Measurements from ENCODE around the genes KCND3 and RSBN1.

DNA sequence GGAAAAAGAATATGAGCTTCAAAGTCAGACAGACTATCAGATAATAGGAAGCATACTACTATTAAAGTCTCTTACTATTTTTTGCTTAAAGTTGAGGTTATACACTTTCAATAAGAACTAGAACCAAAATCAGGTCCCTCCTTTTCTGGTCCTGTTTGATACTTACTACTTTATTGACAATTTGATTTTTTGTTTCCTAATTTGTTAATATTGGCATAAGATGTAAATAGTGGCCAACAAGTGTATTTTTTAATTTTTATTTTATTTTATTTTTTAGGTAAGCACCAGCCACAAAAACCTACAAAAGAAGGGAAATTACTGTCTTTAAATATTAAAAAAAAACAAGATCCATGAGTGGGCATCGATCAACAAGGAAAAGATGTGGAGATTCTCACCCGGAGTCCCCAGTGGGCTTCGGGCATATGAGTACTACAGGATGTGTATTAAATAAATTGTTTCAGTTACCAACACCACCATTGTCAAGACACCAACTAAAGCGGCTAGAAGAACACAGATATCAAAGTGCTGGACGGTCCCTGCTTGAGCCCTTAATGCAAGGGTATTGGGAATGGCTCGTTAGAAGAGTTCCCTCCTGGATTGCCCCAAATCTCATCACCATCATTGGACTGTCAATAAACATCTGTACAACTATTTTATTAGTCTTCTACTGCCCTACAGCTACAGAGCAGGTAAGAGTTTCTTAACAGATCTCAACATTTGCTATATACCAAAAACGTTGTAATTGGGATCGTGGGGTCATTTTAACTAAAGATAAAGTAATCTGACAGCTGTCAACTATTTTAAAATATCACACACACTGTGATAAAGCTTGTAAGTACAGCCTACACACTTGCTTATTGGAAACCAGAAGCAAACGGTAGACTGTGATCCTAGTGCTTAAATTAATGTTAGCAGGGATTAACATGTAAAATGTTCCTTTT lies 7.6 kb downstream of the CEPT1 start:
- RRBS = no CpG with 5 or more reads among the region's 9 CpGs

DNA sequence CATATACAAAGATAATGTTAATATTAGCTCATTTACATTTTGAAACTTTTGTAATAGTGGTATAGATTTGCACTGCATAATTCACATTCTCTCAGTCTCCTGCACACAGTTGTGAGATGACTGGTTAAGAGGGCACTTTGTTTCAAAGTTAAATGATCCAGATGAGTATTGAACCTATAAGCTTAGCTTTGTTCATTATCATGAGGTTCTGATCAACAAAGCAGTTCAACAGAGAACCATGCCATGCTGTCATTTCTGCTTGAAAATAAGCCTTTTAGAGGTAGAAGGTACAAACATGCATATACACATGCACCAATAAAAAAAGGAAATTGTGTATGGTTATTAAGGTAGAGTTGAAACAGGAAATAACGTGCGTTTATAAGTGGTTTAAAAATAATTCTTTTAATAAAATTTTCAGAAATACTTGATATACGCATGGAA lies 4.8 kb downstream of the RAP1A start:
- RRBS = no CpG with 5 or more reads among the region's 3 CpGs

DNA sequence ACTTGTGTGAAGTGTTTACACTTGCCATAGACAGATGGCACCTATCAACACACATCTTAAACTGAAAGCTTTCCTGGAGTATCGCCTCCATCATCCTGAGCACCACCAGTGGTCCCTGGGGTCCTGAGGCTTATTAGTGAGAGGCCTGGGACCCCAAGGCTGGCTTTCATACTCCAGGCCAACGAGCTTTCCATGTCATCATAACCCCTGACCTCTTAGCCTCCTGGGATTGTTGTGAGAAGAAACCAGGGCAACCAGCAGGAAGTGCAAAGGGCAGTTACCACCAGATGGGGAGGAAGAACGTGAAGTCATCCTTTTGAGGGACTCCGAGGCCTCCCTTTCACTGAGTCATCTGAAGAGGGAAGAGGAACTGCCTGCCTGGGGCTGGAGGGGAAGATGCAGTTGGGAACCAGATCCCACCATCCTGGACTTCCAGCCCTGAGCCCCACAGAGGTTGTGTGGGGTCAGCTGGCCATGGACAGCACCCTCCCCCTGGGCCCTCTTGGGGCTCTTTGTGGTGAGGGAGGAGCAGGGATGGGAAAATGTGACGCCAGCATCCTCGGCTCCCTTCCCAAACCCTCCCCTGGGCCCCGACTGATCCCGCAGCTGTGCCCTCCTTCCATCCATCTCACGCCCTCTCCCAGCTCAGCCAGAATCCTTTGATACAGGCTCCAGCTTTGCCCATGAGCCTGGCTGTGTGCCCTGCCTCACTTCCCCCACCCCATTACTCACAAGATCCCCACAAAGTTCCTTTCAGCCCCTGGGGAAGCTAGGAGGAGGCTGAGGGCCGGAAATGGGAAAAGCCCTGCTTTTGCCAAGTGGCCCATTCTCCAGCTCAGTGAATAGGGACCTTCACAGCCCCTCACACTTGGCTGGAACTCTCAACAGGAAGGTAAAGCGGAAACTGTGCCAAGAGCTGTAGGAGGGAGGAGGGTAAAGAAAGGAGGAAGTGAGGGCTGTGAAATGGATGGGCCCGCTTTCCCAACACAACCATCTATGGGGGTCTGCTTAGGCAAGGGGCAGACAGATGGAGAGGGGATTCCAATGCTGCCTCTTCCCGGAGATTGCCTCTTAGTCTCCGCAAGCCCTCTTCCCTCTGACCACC lies 5.6 kb downstream of the INKA2 start:
- RRBS = no CpG with 5 or more reads among the region's 14 CpGs

GRCh38 chr1:111880757-111881933 lies 108.3 kb downstream of the KCND3 start:
- RRBS = no CpG with 5 or more reads among the region's 19 CpGs

GRCh38 chr1:111954960-111955517 lies 34.4 kb downstream of the KCND3 start:
- RRBS = no CpG with 5 or more reads among the region's 6 CpGs

DNA sequence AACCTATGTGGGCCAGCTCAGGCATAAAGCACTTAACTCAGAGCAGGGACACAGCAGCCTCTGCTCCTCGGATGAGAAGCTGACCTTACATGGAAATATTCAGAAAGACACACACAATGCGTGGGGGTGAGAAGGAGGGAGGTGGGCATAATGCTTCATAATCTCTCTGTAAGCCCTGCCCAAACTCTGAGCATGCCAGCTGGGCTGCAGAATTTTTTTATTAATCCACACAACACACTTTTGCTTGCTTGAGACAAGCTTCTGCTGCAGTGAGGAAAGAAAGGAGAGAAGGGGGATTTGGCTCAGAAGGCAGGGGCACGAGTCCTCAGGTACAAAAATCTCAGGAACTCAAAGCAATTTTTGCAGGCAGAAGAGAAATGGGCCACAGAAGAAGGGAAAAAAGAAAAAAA lies 21.5 kb downstream of the KCND3 start:
- RRBS = no CpG with 5 or more reads among the region's 3 CpGs

GRCh38 chr1:111989593-111990442 lies at the start of gene KCND3:
Gene KCND3, minus strand, starts transcription at chr1:111989668.
- RRBS = 7% methylated on average over 22 of the region's 110 CpGs

GRCh38 chr1:111991351-111991742 lies 1.9 kb upstream of the KCND3 start:
- RRBS = 5% methylated on average over 4 of the region's 7 CpGs

DNA sequence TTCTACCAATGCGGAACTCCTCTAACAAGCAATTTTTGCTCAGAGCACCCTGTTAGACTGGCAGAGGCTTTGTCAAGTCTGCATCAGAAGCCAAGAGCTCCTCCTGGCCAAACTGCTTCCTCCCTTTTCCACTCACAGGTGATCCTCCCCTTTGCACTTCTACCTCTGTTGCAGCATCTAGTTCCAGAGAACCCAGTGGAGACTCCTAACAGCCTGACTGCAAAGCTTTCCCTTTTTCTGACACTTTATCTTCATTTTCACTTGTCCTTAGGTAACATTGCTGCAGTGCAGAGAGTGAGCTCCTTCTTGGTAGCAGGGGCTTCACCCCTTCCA lies 34.9 kb upstream of the CTTNBP2NL start:
- RRBS = no CpG with 5 or more reads among the region's 1 CpG

DNA sequence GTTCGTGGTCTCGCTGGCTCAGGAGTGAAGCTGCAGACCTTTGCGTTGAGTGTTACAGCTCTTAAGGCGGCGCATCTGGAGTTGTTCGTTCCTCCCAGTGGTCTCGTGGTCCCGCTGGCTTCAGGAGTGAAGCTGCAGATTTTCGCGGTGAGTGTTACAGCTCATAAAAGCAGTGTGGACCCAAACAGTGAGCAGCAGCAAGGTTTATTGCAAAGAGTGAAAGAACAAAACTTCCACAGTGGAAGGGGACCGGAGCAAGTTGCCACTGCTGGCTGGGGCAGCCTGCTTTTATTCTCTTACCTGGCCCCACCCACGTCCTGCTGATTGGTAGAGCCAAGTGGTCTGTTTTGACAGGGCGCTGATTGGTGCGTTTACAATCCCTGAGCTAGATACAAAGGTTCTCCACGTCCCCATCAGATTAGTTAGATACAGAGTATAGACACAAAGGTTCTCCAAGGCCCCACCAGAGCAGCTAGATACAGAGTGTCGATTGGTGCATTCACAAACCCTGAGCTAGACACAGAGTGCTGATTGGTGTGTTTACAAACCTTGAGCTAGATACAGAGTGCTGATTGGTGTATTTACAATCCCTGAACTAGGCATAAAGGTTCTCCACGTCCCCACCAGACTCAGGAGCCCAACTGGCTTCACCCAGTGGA lies 102.1 kb downstream of the SLC16A1 start:
- RRBS = no CpG with 5 or more reads among the region's 17 CpGs

DNA sequence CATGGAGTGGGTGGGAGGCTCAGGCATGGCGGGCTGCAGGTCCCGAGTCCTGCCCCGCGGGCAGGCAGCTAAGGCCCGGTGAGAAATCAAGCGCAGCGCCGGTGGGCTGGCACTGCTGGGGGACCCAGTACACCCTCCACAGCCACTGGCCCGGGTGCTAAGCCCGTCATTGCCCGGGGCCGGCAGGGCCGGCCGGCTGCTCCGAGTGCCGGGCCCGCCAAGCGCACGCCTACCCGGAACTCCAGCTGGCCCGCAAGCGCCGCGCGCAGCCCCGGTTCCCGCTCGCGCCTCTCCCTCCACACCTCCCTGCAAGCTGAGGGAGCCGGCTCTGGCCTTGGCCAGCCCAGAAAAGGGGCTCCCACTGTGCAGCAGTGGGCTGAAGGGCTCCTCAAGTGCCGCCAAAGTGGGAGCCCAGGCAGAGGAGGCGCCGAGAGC lies 101.4 kb downstream of the SLC16A1 start:
- RRBS = no CpG with 5 or more reads among the region's 33 CpGs

GRCh38 chr1:112904990-112905483 lies 51.0 kb downstream of the SLC16A1 start:
- RRBS = no CpG with 5 or more reads among the region's 5 CpGs

- RRBS = 4% methylated on average over 8 of the region's 22 CpGs
These were observed 340 bp downstream of the SLC16A1 start for GRCh38 chr1:112955712-112955999.

- RRBS = no CpG with 5 or more reads among the region's 8 CpGs
These were observed 448 bp upstream of the LRIG2 start for GRCh38 chr1:113072563-113072936.

GRCh38 chr1:113394089-113394679 lies 3.9 kb downstream of the MAGI3 start:
- RRBS = no CpG with 5 or more reads among the region's 3 CpGs

DNA sequence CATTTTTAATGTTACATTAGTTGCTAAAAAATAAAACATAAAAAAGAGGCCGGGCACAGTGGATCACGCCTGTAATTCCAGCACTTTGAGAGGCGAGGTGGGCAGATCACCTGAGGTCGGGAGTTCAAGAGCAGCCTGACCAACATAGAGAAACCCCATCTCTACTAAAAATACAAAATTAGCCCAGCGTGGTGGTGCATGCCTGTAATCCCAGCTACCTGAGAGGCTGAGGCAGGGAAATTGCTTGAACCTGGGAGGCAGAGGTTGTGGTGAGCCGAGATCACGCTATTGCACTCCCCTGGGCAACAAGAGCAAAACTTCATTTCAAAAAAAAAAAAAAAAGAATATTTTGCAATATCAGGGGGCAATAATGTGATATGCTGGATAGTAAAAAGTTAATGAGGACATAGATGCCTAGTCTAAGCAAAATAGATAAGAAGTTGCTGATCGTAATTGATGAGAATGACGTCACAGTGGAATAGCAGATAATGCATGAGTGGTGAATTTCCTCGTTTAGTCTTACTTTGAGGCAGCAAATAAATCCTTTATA lies 58.6 kb downstream of the MAGI3 start:
- RRBS = no CpG with 5 or more reads among the region's 10 CpGs

GRCh38 chr1:113460944-113461721 lies 70.8 kb downstream of the MAGI3 start:
- RRBS = no CpG with 5 or more reads among the region's 4 CpGs

DNA sequence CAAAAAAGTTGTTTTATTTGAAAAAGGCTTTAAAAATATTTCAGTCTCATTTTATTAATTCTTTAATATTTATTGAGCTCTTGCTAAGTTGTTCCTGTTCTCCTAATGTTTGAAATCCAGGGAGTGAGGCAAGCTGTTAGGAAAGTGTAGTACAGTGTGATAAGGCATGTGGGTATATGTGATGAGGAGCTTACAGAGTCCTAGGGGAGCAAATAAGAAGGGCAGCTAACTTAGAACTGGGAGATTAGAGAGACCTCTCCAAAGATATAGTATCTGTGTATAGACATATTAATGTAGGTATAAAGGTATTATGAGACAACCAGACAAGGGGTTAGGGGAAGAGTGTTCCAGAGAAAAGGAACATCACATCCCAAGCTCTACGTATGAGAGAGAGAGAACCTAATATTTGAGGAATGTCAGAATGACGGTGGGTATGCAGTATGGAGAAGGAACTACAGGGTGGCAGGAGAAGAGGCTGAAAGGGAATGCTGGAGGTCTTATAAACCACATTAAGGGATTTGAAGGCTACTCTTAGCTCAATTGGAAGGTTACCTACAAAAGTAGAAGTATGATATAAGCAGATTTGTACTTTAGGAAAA lies 135.9 kb downstream of the MAGI3 start:
- RRBS = no CpG with 5 or more reads among the region's 2 CpGs

- RRBS = no CpG with 5 or more reads among the region's 36 CpGs
These were observed at the start of gene RSBN1 for GRCh38 chr1:113812353-113812788. Gene RSBN1, minus strand, starts transcription at chr1:113812476.

- RRBS = no CpG with 5 or more reads among the region's 8 CpGs
These were observed 3.5 kb downstream of the AP4B1 start for GRCh38 chr1:113901027-113901644.

Measured in HCT116 (cell line).